ENCODE results near the genes STH and MYL4.

- RRBS: no CpG with 5 or more reads among the region's 6 CpGs
Observed at GRCh38 chr17:45934491-45934838, 40.1 kb downstream of the MAPT start.

GRCh38 chr17:45999239-45999595 is at the start of gene STH:
TSS of gene STH (plus strand) at chr17:45999250.
- RRBS: no CpG with 5 or more reads among the region's 2 CpGs

- RRBS: no CpG with 5 or more reads among the region's 22 CpGs
Observed at GRCh38 chr17:46030971-46031933, 32.2 kb downstream of the STH start.

DNA sequence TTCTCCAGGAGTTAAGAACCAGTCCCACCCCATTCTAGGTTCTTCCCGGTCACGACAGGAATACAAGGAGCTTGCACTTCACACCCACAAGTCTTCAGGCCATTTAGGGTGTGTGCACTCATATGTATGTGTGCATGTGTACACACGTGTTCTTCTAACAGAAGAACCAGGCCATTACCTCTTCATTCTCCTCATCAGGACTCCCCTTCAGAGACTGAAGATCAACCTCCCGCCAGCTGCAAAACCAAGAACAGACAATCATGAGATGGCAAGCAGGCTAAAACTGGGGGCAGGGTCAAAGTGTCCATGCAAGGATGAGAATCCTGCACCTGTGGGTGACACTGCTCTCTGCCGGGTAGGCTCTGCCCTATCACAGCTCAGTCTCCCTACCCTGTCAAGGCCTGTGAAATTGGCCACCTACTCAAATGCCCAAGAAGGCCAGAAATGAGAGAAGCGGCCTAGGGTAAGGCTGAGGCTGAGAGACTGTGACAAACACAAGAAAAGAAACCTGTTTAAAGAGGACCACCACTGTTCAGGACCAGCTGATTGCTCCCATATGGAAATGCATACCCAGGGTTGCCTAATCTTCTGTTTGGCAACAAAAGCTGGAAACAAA is 34.3 kb downstream of the STH start:
- RRBS: no CpG with 5 or more reads among the region's 6 CpGs

GRCh38 chr17:46119219-46120201 is 73.7 kb downstream of the KANSL1 start:
- RRBS: no CpG with 5 or more reads among the region's 14 CpGs

DNA sequence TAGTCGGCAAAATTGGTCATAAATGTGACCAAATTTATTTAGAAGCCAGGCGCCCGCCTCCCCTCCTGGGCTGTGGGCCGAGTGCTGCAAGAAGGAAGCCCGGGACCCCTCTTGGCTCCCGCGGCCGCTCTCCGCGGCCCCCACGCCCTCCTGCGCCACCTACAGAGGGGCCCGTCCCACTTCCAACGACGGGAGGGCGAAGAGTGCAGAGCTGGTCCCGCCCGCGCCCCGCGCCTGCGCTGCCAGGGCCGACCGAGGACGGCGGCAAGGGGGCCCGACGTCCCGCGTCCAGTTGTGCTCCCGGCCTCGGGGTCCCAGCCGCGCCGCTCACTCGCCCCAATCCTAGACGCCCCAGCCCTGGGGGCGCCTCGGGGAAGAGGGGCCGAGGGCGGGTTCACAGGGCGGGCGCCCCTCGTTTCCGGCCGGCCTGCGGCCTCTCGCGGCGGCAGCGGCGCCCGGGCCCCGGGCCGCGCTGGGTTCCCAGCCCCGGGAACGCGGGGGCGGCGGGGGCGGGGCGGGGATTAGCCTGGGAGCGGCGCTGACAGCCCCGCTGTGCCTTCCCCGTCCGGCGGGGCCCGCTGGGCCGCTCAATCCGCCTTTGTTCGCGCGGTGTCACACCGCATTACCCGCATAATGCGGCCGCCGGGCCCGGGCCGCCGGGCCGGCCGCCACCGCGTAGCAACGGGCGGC is 47.3 kb downstream of the WNT3 start:
- RRBS: under 1% methylated on average over 26 of the region's 89 CpGs

GRCh38 chr17:46782164-46782737 is 36.2 kb downstream of the WNT3 start:
- RRBS: no CpG with 5 or more reads among the region's 7 CpGs

DNA sequence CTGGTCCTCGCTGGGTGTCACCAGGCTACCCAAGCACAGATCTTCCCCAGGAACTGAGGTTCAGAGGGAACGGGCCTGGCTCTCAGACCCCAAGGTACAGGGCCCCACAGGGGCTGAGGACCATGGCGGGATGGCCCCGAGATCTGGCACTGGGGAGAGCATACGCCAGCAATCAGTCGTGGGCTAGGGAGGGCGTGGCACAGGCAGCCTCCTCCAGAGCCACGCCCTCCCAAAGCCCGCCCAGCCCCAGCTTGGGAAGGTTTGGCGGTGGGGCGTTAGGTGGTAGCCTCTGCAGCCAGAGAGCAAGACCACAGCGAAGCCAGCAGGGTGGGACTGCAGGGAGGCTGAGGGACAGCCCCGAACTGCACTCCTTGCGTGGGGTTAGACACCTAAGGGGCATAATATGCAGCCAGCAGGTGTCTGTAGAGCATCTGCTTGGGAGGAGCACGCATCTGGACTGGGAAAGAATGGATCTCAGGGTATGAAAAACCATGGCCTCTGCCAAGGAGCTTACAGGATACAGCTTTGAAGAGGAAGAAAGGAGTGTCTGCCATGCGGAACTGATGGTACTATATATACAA is 11.6 kb downstream of the WNT9B start:
- RRBS: no CpG with 5 or more reads among the region's 16 CpGs

DNA sequence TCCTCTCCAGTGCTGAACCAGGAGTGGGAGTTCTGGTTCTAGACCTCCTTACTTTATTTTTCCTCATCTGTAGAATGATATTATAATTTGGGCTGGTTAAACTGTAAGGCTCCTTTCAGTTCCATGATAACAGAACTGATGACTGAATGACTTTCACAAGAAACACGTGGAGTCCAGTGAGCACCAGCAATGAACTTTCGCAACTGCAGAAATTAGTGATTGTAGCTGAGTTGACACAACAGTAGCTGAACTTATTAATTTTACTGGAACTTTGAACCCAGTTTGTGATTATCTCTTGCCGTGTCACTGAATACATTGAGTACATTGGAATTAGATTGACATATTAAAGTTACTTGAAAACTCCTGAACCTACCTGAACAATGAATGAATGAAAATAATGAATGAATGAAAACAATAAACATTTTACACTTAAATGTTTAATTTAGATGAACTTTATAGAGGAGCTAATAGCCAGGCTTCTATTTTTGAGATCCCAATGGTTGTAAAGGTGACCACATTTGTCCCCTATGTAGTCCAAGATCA is 2.6 kb downstream of the GOSR2 start:
- RRBS: no CpG with 5 or more reads among the region's 3 CpGs

- RRBS: no CpG with 5 or more reads among the region's 11 CpGs
Observed at GRCh38 chr17:46945132-46945961, 22.4 kb downstream of the GOSR2 start.

GRCh38 chr17:47066671-47067142 is 87.7 kb upstream of the RPRML start:
- RRBS: no CpG with 5 or more reads among the region's 6 CpGs

GRCh38 chr17:47120263-47121055 is 68.6 kb downstream of the CDC27 start:
- RRBS: no CpG with 5 or more reads among the region's 7 CpGs

GRCh38 chr17:47180238-47180918 is 8.7 kb downstream of the CDC27 start:
- RRBS: no CpG with 5 or more reads among the region's 2 CpGs

DNA sequence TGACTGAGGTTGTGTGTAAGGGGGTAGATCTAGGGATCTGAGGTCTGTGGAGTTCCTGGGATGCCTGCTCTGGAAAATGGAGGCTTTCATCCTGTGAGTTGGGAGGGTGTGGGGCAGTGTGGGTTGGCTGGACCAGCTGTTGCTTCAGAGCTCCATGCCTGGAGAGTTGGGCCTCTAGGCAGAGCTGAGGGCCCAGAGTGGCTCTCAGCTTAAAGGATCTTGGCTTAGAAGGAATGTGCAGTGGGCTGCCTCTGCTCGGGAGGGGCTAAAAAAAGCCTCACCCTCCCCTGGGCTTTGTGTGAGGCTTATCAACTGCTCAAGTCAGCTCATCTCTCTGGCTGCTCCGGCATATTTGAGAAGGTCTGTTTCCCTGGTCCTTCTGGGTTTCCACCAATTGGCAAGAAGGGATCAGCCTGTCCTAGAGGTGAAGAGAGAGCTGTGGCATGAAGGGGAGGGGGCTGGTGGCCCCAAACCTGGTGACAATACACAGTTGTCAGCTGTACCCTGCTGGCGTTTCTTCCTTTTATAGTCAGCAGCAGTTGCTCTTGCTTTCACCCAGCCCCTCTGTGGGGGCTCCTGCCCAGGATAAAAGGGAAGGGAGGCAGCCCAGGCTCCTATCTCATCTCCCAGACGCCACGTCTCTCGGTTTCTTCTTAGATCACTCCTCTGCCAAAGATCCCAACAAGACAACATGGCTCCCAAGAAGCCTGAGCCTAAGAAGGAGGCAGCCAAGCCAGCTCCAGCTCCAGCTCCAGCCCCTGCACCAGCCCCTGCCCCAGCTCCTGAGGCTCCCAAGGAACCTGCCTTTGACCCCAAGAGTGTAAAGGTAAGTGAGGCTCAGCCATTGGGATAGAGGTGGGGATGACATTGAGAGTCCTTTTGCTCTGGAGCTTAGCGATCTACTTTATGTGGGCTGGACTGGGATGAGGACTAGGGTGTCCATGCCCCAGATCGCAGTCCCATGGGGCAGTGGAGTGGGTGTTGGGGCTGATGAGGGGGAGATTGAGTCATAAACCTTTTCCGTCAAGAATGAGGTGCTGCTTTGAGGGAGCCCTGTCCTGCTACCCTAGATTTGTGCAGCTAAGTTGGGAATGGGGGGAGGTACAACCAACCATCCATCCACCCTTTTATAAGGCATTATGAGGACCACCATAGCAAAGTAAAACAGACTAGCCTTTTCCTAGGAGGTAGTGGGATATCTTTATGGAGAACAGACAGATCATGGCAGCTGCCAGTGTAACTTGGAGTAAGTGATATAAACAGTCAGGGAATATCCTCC is at the start of gene MYL4:
TSS of gene MYL4 (plus strand) at position 617 of the 1,279 bp plus-strand sequence.
- RRBS: no CpG with 5 or more reads among the region's 9 CpGs

DNA sequence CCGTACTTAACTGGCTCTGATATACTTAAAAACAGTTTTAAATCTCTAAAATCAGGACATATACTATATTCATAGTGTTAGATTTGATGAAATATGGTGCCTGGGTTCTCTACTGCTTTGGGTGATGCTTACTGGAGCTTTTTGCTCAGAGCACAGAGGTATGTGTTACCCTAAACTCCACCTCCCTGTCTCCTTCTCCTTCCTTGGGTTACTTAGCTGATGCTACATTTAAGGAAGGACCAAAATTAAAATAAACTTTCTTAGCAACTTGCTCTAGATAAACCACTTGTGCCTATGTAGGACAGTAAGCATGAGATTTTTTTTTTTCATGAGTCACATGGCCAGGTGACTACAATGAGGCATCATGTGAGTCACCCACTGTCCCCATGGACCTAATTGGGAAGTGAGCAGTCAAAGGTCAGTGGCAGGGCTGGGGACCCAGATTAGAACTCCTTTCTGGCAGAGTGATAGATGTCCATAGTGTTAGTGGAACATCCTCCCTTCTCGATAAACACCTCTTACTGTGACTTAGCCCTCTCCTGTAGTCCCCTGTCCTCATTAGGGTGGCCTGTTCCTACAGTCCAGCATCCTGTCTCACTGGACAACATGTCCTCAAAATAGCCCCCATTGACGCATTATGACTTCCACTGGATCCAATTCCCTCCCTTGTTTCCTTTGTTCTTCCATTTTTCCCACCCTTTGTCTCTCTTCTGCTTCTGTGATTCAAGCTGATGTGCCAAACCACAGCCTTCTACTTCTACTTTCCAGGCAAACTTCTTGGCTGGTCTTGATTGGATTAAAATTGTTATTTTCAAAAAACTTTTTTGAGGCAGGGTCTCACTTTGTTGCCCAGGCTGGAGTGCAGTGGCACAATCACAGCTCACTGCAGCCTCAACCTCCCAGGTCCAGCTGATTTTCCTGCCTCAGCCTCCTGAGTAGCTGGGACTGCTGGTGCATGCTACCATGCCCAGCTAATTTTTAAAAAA is 12.4 kb downstream of the ITGB3 start:
- RRBS: no CpG with 5 or more reads among the region's 3 CpGs

GRCh38 chr17:47286032-47286613 is 32.5 kb downstream of the ITGB3 start:
- RRBS: no CpG with 5 or more reads among the region's 5 CpGs

DNA sequence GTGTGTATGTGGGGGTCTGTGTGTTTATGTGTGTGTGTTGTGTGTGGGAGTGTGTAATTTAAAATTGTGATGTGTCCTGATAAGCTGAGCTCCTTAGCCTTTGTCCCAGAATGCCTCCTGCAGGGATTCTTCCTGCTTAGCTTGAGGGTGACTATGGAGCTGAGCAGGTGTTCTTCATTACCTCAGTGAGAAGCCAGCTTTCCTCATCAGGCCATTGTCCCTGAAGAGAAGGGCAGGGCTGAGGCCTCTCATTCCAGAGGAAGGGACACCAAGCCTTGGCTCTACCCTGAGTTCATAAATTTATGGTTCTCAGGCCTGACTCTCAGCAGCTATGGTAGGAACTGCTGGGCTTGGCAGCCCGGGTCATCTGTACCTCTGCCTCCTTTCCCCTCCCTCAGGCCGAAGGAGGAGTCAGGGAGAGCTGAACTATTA is 13.4 kb upstream of the EFCAB13 start:
- RRBS: no CpG with 5 or more reads among the region's 2 CpGs

GRCh38 chr17:47324122-47325331 is 772 bp downstream of the EFCAB13 start:
- RRBS: no CpG with 5 or more reads among the region's 33 CpGs

DNA sequence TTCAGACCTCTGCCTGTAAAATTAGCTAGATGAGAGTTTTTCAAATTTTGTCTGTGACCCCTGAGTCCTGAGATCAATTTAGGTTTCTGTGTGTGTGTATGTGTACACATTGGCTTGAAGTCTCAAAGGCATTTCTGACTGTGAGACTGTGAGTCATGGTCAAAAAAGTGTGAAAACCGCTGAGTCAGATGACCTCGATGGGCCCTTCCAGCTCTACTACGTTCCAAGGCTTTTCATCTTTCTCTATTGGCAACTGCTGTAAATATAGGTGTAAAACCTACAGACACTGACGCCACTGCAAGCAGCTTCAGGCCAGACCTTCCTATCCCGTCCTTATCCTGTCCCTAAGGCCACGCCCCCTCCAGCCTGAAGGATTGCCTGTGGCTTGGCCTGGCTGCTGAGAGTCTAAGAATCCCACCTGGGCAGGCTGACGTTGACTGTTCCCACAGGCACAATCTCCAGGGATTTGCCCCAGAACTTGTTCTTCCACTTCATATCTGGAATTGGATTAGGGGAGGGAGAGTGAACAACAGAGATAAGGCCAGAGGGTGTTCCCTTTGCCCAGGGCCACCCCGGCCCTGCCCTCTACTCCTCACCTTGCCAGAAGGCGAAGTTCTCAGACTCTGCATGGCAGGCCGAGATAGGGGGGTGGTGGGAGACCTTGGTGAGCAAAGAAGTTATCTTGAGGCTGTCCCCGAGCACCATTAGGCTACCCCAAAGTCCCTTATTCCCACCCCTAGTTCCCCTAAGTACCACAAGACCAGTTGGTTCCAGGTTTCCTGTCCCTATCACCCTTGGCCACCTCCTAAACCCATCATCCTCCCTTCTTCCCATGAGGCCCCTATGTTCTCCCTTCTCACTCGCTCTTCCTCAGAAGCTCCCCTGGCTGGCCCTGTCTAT is 11.2 kb downstream of the OSBPL7 start:
- RRBS: no CpG with 5 or more reads among the region's 12 CpGs

DNA sequence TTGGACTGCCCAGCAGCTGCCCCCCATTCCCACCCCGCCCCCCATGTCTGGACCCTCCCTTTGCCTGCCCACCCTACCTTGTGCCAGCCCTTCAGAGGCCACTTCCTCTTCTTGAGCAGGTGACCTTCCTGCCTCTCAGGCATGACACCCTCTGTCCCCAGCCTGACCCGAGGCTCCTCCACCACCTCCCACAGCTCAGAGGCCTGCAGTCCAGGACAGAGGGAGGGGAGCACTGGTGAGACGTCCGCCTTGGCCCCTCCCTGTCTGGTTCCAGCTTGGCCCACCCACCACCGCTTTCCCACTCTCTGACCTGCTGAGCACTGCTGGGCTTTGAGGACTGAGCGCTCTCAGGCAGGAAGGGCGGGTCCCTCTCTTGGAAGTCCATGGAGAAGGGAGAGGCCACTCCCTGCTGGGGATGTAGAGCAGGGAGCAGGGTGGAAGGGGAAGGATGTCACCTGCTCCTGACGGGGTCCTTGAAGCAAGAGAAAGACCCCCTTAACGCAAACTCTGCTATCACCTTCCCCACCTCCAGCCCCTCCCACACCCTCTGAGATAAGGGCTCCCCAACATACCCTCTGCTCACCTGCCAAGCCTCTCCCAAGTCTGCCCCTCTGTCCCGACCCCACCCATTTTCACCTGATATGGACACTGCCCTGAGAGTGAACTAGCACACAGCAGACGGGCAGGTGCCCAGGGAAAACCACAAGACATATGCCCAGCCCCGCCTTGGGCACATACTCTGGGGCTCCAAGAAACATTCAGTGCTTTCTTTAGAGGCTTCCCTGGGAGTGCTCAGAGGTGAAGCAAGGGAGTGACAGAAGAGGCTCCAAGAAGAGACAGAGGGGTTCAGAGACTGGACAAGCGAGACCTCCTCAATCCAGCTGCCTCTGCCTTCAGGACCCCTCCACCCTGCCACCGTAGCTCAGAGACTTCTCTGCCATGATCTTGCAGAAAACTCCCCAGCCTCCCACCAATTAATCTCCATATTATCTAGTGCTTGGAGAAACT is 1.4 kb downstream of the OSBPL7 start:
- RRBS: no CpG with 5 or more reads among the region's 14 CpGs